Pericardium fibroblast (primary cell): ENCODE measurements around a stretch of chr13.

- RAMPAGE, long total RNA, result no peak
Observed at GRCh38 chr13:113159385-113160200, 1.1 kb downstream of the PROZ start.

DNA sequence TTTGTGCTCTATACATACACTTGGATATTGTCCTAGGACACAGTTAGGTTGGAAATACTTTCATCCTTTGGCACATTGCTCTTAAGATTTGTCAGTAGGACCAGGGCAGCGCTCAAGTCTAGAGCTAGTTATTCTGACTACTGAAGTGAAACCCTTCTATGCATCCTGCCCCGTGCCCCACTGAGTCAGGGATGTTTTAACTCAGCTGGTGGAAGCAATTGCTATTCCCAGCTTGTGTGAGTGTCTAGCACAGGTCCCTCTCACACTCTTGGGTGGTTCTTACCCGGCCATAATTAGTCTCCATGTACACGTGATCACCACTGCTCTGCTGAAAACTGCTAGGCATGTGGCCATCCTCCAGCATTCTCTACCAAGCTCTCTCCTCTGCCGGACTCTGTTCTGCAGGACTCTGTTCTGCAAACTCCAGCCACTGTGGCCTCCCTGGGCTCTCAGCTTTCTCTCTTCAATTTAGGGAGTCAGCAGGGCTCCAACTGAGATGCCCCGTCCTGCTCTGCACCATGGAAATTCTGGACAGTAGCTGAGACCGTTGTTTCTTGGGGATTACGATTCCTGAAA, 11.2 kb downstream of the PROZ start:
- RAMPAGE, long total RNA, result no peak

DNA sequence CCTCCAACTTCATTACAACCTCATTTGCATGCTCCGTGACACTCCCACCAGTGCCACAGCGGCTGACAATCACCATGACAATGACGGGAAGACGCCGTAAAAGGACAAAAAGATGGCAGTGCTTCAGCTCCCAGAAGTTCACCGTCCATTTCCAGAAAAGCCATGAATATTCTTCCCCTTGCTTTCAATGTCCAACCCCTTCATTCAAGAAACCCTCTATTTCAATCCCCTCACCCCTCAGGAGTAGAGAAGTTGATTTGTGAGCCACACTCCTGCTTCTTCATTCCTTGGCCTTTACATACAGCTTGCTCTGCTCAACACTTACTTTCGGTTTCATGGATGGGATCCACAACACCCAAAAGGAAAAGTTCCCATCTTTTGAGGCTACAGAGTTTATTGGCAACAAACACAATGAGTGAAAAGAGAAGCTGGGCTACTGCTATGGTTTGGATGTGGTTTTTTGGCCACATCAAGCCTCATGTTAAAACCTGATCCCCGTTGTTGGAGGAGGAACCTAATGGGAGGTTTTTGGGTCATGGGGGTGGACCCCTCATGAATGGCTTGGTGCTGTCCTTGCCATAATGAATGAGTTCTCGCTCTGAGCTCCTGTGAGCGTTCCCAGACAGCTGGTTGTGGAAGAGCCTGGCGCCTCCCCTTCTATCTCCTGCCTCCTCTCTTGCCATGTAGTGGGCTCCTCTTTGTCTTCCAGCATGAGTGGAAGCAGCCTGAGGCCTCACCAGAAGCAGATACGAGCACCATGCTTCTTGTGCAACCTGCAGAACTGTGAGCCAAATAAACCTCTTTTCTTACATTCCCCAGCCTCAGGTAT, 19.8 kb downstream of the PCID2 start:
- RAMPAGE, long total RNA, result no peak

DNA sequence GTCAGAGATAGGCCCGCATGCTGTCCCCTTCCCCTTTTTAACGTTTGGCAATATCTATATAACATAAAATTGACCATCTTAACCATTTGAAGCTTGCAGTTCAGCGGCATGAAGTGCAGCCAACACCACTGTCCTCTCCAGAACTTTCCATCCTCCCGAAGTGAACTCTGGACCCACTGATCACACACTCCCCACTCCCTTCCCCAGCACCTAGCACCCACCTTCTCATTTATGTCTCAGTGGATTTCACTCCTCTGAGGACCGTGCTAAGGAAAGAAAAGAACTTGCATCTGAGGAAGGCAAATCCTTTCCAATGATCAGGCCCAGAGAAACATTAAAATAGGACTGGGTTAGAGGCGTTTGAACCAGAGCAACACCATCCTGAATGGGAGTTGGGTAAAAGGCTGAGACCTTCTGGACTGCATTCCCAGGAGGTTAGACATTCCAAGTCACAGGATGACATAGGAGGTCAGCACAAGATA, 16.4 kb upstream of the GRTP1 start:
- RAMPAGE, long total RNA, result no peak

GRCh38 chr13:113468453-113469029, 15.3 kb upstream of the ADPRHL1 start:
- RAMPAGE, long total RNA, result no peak

GRCh38 chr13:113472178-113472912, 18.2 kb downstream of the DCUN1D2 start:
- RAMPAGE, long total RNA, result no peak

- RAMPAGE, long total RNA, result no peak
Observed at GRCh38 chr13:113474226-113474613, 16.3 kb downstream of the DCUN1D2 start.

DNA sequence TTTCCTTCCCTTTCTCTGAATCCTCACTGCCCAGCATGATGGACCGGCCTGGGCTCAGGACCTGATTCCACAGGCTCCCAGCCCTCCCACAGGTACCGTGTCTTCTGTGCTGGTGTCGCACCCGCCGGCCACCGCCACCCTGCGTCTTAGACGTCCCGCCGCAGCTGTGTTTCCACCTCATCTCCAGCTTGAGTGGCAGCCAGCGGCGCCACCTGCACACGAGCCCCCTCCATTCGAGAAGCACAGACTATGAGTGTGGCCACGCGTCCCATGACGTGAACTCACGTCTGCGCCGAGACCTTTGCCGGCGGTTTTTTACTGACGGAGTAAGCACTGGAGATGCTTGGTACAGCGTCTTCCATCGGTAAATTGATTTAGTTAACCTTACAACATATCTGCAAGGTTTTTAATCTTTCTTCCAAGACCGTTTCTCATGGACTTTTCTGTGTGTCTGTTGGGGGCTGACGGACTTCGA, 10.1 kb downstream of the ATP4B start:
- RAMPAGE, long total RNA, result no peak

GRCh38 chr13:113835398-113836025, 28.4 kb downstream of the GAS6 start:
- RAMPAGE, long total RNA, result no peak

DNA sequence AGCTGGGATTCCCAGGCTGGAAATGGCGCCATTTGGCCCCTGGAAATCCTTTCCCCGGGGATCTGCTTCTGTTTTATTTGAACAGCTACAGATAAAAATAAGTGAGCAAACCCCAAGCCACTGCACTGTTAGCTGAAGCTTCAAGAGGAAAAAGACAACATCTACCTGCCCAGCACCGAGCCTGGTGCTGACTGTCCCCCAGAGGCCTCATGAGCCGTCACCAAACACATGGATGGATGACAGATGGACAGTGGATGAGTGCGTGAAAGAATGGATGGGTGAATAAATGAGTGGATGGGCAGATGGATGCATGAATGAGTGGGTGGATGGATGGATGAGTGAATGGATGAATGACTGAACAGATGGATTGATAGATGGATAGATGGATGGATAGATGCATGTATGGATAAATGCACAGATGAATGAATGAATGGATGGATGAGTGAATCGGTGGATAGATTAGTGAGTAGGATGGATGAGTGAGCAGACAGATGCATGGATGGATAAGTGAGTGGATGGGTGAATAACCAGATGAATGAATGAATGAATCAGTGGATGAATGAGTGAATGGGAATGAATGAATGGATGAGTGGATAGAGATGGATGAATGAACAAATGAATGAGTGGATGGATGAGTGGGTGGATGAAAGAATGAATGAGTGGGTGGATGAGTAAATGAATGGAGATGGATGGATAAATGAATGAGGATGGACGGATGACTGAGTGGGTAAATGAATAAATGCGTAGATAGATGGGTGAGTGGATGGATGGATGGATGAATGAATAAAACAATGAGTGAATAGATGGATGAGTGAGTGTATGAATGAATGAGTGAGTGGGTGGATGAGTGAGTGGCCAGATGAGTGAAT, 13.2 kb downstream of the GAS6 start:
- RAMPAGE, long total RNA, result no peak

GRCh38 chr13:113980946-113981969, 7.4 kb upstream of the C13orf46 start:
- RAMPAGE, long total RNA, result no peak

GRCh38 chr13:113982130-113982404, 8.2 kb upstream of the C13orf46 start:
- RAMPAGE, long total RNA, result no peak

DNA sequence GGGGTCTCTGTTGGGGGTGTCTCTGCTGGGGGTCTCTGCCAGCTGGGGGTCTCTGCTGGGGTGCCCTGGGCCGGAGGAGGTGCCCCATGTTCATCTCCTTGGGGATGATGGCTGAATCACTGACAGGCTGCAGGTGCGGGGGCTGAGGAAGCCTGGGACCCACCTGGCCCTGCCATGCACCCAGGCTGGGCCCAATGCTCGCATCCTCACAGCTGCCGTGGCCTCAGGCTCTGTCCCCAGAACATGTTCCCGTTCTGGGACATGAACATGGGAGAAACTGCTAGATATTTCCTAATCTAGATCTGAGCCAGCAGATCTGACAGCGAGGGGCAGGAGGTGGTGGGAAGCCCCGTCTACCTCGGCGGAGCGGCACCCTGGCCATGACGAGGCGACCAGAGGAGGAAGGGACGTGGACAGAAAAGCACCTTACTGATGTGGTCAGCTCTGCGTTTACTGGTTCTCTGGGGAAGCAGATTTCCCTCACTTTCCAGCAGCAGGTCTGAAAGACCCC, 26.3 kb upstream of the C13orf46 start:
- RAMPAGE, long total RNA, result no peak

DNA sequence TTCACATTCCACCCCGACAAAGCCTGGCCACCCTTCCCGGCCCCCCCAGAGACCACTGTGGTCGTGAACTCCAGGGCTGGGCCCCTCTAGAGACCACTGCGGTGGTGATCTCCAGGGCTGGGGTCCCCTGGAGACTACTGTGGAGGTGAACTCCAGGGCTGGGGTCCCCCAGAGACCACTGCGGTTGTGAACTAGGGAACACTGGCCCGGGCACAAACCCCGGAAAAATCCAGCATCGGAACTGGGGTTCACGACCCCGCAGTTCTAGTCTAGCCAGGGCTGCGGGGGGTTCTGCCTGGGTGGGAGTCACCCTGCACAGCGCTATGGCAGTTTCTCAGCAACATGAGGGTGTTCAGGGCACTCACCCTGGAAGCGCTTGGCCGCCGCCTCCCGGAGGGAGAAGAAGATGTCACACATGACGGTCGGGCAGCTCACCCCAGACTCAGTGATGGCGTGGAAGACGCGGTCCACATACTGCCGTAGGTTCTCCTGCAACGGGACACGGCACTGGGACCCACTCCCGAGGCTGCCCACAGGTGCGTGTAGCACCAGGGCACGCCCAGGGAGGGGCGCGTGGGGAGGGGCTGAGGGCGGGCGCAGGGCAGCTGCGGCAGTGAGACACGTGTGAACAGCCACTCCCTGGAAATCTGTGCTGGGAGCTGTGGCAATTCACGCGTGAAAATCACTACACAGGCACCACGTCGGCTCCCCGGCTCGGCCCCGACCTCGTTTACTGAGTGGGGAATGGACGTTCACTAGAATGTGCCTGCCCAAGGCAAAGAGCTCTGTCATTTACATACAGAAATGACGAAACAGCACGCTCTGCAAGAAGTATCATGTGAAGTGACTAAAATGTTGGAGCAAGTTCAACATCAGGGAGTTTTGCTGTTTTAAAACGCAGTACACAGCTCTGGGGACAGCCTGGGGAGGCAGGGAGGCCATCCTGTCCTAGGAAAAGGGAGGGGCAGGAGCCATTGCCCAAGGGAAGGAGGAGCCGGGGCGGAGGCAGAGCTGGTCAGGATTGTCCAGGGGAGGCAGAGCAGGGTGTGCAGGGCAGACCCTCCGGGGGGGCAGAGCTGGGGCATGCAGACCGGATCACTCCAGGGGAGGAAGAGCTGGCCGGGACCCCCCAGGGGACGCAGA, 41.3 kb upstream of the C13orf46 start:
- RAMPAGE, long total RNA, result no peak

- RAMPAGE, long total RNA, result no peak
Observed at GRCh38 chr13:114015987-114016544, 42.2 kb upstream of the C13orf46 start.

DNA sequence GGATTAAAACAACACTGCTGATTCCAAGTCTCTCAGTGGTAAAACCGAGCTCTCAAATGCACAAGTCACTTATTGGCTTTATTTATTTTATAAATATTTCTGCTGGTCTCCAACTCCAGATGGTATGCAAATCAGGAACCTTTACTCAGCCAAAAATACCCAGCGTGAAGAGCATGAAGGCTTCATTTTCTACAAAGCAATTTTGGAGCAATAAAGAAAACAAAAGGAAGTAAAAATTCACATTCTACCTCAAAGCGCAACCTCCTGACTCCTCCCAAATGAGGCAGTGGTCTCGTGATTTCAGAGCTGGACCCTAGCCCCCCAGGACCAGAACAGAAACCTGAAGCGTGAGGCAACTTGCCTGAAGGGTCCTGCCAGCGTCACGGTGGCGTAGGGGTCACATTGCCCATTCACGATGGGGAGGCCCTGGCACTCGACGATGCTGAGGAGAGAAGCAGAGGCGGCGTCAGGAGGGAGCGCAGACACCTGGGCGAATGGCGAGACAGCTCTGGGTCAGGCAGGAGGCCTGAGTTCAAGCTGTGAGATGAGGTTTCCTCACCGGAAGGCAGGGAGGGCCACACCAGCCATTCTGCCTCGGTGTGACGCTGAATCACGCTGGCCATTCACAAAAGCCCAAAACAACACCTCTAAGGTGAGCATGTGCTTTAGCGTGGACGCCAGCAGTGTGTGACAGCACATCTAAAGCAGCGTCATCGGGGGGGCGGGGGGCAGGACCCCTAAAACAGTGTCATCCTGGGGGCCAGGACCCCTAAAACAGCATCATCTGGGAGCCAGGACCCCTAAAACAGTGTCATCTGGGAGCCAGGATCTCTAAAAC, 53.8 kb upstream of the C13orf46 start:
- RAMPAGE, long total RNA, result no peak

GRCh38 chr13:114112710-114113420, 19.6 kb downstream of the RASA3 start:
- RAMPAGE, long total RNA, result no peak

DNA sequence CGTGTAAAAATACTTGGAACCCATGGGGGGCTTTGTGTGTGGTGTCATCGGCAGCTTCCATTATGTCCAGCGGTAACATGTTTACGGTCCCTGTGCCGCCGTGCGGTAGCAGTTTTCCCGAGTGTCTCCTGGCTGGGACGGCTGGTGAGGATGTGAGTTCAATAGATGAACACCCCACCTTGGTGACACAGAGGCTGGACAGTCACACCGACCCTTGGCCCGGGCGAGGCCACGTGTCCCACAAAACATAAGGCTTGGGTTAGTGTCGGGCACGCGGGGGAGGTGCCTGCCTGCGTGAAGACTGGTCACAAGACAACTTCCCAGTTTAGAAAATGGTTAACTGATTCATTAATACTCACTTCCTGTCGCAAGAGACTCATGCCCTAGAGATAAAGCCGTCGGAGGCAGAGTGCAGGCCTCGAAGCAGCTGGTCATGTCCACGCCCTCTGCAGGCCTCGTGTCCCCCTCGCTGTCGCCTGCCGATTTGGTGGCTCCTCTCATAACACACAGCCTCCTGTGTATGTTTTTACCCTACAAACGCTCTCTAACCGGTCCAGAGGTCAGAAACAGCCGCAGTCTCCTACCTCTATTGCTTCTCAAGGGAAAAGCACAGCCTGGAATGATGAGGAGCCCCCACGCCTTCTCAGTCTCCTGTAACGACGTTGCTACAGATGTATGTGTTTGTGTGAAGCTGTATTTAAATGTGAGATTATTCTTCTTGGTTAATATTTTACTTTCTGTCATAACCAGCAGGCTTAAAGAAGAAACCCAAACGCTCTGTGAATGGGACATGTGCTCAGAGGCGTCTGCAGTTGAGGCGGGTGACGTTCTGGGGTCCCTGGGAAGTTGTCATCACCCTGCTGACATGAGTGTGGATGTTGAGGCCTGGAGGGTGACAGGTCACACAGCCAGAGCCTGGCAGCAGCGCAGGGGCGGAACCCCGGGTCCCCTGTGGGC, 17.0 kb downstream of the RASA3 start:
- RAMPAGE, long total RNA, result no peak

- RAMPAGE, long total RNA, result no peak
Observed at GRCh38 chr13:114156347-114156630, 22.8 kb upstream of the CFAP97D2 start.

- RAMPAGE, long total RNA, result no peak
Observed at GRCh38 chr13:114166448-114167142, 12.5 kb upstream of the CFAP97D2 start.